Neuron (in vitro differentiated cells): Measurements from ENCODE around the genes TUBG1, CCR10, COA3 and BECN1.

DNA sequence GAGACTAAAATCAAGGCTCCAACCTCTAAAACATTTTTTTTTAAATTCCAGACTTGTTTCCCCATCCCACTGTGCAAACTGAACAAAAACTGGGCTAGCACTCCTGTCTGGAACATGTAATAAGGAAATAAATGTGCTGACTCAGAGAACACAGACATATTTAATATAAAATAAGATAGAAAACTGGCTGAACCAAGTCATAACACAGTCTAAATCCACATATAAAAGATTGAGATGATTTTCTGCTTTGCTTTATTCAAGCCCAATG, 1.5 kb downstream of the STAT3 start:
- PRO-cap, result no peak

- PRO-cap, result no peak
Measured at GRCh38 chr17:42387654-42388242, 494 bp downstream of the STAT3 start.

DNA sequence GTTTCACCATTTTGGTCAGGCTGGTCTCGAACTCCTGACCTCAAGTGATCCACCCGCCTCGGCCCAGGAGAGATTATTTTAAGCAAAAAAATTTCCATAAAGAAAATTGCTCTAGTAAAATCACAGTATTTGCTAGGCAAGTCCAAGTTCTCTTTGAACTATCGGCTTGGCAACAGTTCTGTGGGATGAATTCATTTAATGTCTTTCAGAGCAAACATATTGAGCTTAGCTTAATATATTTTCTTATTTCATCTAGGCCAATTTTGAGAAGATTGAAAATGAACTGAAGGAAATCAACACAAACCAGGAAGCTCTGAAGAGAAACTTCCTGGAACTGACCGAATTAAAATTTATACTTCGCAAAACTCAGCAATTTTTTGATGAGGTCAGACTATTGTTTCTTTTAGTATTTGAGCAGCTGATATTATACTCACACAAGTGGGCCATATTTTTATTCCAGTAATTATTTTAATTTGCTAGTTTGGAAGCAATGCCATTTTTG, 11.2 kb downstream of the ATP6V0A1 start:
- PRO-cap, result no peak

DNA sequence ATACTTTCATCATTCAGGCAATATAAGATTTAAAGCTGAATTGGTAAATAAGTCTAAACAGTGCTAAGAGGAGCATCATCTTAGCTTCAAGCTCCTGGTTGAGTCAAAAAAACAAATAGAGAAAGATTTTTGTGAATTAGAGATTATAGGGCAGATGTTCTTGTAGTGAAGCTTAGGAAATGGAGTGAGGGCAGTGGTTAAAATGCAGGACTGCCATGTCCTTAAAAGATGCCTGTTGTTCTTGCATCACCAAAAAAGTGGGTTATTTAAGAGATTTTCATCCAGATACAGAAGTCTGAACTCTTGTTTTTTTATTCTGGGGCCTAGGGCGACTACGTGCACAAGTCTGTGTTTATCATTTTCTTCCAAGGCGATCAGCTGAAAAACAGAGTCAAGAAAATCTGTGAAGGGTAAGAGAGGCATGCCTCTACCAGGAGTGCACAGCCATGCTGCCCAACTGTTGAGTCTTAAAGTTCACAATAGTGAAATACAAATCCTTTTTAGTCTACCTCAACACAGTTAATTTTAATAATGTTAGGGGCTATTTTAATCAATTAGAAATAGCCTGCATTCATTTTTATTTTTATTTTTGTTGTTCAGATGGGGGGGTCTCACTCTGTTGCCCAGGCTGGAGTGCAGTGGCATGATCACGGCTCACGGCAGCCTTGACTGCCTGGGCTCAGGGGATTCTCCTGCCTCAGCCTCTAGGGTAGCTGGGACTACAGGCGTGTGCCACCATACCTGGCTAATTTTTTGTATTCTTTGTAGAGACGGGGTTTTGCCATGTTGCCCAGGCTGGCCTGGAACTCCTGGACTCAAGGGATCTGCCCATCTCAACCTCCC, 21.9 kb downstream of the ATP6V0A1 start:
- PRO-cap, result no peak

GRCh38 chr17:42562987-42563561, 1.1 kb downstream of the COASY start:
- PRO-cap, result no peak

GRCh38 chr17:42609491-42609883, at the start of gene TUBG1:
TSS of gene TUBG1 (plus strand) at chr17:42609683.
- PRO-cap, result bidirectional peak, plus-strand start at chr17:42609686, minus-strand start at chr17:42609364

DNA sequence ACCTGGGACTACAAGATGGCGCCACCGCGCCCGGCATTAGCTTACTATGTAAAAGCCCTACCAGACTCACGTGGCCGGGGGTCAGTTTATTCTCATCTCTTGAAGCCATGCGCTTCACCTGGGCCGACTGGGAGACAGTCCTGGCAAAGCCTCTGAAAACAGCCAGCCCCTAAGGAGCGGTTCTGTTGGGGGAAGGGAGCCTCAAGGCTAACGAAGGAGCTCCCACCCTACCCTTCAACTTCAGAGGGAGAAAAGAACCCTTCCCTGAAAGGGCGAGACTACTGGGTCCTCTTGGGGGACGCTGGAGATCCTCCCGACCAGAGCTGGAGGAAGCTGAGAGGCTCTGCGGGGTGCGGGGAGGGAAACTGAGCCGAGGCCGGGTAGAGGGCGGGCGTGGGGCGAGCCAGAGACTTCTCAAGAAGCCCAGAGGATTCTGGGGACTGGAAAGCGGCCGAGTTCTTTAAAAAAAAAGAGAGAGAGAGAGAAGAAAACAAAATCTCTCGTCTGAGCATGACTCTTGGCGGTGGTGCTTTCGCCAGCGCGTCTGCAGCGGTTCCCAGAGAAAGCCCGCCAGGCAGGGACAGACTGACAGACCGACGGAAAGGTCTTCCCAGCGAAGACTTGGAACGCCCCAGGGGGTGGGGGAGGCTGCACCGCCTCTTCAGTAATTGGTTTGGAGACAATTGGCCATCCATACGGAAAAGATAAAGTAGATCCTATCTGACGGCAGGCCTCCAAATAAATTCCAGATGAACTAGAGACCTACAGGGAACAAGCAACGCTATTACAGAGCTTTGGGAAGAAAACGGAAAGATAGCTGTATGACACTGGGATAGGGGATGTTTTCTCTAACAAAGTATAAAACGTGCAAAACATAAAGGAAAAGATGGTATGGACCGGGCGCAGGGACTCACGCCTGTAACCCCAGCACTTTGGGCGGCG, 5.5 kb upstream of the TUBG2 start:
- PRO-cap, result no peak

GRCh38 chr17:42662689-42663227, 3.7 kb downstream of the TUBG2 start:
- PRO-cap, result no peak

GRCh38 chr17:42681754-42682161, at the start of gene CCR10:
TSS of gene CCR10 (minus strand) at chr17:42681843.
- PRO-cap, result no peak

DNA sequence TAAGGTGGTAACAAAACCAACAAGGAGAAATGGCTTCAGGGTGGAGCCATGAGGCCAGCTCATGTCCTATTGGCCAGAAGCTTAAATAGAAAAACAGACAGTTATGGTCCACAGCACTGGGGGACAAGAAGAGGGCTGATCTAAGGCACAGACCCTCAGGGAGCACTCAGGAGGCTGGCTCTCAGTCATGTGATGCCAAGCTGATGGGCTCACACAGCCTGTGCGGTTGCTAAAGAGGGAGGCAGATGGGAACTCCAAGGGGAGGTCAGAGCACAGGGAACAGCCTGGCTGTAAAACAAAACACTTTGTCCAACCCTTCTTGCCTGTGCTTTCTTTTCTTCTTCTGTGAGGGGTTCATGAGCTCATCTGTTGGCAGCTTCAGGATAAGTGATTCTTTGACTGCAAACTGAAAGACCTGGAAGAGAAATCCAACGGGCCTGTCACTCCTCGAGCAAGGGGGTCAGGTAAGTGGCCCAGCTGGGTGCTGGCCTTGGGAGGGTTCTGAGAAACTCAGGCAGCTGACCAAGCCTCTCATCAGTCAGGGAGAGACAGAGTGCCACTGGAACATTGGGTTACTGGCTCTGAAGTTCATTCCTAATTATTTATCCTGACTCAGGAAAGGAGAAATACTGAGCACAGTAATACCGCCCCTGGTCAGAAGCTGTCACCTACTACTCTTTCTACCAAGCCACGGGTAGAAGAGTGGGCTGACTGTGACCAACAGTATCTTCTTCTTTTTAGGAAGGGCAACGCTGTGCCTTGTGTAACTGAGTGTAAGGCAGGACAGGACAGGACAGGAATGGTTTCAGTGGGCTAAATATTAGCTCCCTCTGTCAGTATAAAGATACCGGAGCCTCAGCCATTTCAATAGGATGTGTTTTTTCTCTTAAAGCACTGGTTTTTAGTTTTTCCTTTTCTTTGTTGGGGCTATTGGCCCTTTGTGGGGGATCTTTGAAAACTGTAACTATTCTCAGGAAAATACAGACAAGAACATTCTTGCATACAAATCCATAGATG, 27.5 kb downstream of the CNTNAP1 start:
- PRO-cap, result bidirectional peak, plus-strand start at position 244 of the sequence, minus-strand start outside the sequence; bidirectional peak, plus-strand start at position 534 of the sequence, minus-strand start at position 503 of the sequence; bidirectional peak, plus-strand start at position 726 of the sequence, minus-strand start at position 678 of the sequence

GRCh38 chr17:42762747-42763717, 2.0 kb downstream of the RAMP2 start:
- PRO-cap, result bidirectional peak, plus-strand start at chr17:42763641, minus-strand start at chr17:42763559

- PRO-cap, result no peak
Measured at GRCh38 chr17:42798058-42798326, 512 bp downstream of the COA3 start.

DNA sequence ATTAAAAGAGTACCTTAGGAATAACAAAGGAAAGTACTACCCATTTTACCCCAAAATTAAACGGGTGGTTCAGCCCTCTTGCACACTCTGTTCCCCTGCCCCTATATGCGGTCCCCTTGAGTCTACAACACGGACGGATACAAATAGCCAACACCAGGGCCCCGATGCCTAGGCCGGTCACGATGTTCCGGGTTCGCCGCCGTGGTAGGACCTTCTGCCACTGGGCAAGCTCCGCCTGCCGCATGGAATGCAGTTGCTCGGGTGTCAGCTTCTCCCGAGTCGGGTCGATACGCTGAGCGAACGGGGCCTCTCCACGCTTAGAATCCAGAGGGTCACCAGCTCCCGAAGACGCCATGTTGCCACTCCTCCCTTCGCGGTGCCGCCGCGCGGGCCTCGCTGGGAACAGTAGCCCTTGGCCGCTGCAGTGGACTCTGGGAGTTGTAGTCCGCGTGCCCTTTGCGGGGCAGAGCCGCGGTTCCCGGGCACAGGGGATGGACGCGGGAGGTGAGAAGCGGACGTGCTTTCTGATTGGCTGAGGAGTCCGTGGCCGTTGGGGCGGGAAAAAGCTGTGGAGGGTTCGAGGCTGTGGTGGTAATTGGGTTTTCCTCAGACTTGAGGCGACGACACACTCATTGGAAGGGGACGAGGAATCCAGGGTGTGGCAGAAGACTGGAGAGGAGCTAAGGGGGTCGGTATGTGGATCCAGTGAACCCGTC, at the start of gene COA3:
Gene COA3, minus strand, starts transcription at position 378 of the 716 bp plus-strand sequence.
- PRO-cap, result bidirectional peak, plus-strand start at position 119 of the sequence, minus-strand start at position 178 of the sequence; bidirectional peak, plus-strand start at position 456 of the sequence, minus-strand start at position 378 of the sequence

- PRO-cap, result no peak
Measured at GRCh38 chr17:42814882-42815629, 9.0 kb downstream of the BECN1 start.

DNA sequence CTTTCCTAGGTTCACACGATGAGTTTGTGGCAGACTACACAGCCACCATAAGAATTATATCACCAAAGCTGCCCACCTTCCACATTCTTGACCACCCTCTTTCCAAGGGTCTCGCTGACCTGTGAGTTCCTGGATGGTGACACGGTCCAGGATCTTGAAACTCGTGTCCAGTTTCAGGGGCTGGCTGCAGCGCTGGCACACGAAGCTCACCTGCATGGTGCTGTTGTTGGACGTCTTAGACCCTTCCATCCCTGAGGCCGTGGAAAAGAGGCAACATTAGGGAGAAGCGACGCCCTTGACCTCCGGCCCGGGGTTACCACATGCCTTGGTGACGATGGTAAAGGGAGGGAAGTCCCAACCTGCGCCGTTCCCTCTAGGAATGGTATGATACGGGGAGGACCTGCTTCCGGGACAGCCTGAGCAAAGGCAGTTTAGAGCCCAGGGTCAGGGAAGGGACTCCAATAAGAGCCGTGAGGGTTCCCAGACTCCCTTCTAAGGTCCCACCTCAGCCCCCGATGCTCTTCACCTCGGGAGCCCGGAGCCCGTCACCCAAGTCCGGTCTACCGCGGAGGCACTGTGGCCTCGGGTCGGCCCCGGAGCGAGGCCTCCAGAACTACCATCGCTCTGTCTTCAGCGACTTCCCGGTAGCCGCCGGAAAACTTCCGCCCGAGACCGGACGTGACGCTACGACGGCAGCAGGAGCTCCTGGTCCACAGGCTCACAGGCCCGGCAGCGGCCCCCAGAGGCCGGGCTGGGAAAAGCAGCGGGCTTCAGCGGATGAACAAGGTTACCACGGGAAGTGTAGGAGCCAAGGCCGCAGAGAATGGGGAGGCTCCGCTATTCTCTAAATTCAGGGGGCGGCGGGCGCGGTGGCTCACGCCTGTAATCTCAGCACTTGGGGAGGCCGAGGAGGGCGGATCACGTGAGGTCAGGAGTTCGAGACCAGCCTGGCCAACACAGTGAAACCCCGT, at the start of gene BECN1:
Gene BECN1, minus strand, starts transcription at position 654 of the 971 bp plus-strand sequence.
- PRO-cap, result bidirectional peak, plus-strand start at position 784 of the sequence, minus-strand start at position 659 of the sequence

DNA sequence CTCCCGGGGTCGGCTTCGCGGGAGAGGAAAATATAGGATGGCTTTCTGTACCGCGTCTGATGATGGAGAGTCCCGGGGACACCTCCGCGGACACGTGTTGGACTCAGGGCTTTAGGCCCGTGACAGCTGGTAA, 480 bp downstream of the PSME3 start:
- PRO-cap, result bidirectional peak, plus-strand start at position 41 of the sequence, minus-strand start outside the sequence

GRCh38 chr17:42894297-42894990, 6.2 kb upstream of the G6PC1 start:
- PRO-cap, result no peak

DNA sequence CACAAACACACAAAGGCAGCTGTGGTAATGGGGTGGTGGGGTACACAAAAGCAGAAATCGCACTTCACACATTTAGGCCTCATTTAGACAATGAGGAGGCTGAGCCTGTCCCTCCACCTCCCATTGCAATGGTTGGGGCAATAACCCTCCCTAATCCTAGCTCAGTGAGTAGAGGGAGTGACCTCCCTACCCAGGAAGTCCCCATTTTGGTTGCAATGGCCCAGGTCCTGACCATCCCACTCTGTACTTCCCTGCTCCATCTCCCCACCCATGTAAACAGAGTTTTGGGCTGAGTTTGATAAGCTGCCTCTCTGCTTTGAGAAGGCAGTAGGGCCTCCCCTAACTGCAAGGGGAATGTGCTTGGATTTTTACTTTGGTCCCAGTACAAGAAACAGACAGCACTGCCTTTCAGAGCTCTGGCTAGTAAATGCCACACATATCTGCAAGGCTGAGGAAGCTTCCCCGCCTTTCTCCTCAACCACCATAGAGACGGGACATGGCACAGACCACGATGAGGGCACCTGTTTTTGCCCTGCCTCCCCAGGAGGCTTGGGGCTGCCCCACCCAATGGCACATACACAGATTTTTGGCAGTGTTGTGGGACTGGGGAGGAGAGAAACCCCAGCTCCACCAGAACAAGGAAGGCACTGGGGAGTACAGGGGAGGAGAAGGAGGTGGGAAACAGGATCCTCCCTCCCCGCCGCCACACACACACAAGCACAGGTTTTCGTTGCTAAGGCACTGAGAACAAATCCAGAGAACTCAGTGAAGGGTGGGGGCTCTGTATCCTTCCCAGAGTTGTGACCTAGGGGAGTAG, 7.3 kb downstream of the VAT1 start:
- PRO-cap, result no peak

GRCh38 chr17:43166035-43167147, 4.6 kb upstream of the NBR1 start:
- PRO-cap, result no peak

DNA sequence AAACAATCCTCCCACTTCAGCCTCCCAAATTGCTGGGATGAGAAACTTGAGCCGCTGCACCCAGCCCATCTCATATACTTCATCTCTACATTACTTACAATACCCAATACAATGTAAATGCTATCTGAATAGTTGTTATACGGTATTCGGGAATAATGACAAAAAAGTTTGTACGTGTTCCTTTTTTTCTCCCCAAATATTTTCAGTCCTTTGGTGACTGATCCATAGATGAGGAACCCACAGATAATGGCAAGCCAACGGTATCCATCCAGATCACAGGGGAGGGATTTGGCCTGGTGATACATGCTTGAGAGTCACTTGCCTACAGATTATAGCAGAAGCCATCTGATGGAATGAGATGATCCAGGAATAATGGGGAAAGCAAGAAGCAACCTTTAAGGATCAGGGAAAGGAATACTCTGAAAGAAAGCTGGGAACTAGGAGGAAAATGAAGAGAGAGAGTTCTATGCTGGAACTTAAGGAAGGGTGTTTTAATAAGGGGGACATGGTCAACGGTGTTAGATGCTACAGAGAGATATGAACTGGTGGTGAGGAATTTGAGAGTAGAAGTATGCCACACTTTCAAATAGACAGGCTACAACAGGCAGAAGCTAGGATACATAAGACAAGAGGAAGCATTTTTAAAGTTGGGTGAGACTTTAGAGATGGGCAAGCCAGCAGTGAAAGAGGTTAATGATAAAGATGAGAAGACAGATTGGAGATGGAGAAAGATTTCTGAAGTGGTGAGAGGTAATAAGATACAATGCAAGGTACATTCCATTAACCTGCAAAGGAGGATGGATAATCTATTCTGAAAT, 3.9 kb upstream of the TMEM106A start:
- PRO-cap, result no peak